ENCODE measurements around the genes KLF16 and ADAT3.

DNA sequence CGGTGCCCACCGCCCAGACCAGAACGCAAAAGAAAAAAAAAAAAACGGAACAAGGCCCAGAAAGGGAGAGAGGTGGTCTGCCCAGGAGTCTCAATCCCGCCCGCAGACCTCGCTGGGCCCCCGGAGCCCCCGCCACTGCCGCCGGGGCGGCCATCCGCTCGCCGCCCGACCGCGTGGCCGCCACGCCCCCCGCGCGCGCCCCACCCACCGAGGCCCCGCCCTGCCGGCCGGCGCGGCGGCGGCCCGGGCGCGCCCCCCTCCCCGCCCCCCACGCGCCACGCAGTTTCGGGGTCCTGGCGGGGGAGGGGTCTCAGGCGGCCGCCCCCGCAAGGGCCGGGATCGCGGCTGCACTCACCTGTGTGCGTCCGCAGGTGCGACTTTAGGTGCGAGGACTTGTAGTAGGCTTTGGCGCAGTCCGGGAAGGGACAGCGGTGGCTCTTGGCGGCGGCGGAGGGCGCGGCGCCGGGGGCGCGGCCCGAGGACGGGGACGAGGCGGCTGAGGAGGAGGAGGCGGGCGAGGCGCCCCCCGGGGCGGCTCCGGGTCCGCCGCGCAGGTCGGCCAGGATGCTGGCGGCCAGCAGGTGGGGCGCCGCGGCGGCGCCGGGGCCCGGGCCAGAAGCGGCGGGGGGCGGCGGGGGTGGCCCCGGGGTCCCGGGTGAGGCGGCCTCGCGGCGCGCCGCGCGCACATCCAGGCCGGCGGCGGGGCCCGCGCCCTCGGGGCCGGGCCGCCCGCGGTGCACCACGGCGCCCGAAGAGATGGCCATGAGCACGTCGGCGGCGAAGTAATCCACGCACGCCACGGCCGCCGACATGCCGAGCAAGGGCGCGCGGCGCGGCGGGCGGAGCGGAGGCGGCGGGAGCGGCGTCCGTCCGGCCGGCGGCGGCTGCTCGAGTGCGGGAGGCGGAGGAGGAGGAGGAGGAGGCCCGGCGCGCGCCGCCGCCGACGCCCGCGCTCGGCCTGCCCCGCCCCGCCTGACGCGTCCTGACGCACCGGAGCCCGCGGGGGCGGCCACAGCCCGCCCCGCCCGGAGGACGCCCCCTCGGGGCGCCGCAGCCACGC, at the start of gene KLF16:
Gene KLF16 (minus strand): TSS at position 894 of the 1,060 bp plus-strand sequence.
- PRO-cap, result bidirectional peak, plus-strand start at position 453 of the sequence, minus-strand start at position 175 of the sequence; bidirectional peak, plus-strand start outside the sequence, minus-strand start at position 890 of the sequence

GRCh38 chr19:1904349-1905016, 716 bp upstream of the ADAT3 start:
- PRO-cap, result unidirectional peak, minus-strand start at chr19:1904562; unidirectional peak, minus-strand start at chr19:1904606

DNA sequence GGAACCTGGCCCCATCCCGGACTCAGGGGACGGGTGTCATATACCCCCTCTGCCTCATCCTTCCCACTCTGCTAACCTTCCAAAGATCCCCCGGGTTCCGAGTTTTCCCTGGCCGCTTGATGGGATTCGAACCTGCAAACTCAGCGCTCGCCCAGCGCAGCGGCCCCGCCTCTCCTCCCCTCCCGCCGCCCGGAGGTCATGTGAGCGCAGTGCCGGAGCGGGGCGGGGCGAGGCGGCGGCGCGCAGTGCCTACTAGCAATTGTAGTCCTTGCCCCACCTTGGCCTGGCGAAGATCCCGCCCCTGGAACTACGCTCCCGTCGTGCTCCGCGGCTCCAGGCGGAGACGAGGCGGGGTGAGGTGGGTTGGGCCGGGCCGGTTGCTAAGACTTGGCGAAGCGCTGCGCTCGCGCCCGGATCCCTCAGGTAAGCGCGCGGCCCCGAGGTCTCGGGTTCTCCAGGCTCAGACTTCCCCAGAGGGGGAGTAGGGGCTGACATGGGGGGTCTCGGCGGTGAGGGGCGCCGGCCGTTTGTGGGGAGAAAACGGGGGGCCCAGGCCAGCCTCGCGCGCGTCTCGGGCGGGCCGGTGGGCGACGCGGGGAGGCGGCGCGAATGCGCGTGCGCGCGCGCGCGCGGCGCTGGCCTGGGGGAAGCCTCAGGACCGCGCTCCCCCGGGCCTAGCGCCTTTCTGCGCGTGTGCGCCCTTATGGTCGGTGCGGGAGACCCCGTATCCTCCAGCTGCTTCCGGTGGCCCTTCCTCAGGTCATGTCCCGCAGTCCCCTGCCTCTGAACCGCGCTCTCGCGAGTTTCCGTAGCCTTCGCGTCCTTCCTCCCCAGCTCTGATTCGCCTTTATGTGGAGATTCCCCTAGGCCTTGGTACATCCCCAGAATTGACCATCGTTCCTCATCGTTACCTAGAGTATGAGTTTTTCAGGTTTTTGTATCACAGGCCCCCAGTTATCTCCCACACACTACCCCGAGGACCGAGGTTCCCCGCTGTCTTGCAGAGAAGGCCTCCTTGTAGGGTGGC, at the start of gene ADAT3:
Gene ADAT3 (plus strand): TSS at position 383 of the 1,027 bp plus-strand sequence.
- PRO-cap, result bidirectional peak, plus-strand start at position 413 of the sequence, minus-strand start at position 176 of the sequence; bidirectional peak, plus-strand start at position 734 of the sequence, minus-strand start at position 573 of the sequence

- PRO-cap, result no peak
Measured at GRCh38 chr19:1957381-1958019, 16.5 kb downstream of the CSNK1G2 start.

- PRO-cap, result no peak
Measured at GRCh38 chr19:1992808-1993389, 22.6 kb downstream of the BTBD2 start.

DNA sequence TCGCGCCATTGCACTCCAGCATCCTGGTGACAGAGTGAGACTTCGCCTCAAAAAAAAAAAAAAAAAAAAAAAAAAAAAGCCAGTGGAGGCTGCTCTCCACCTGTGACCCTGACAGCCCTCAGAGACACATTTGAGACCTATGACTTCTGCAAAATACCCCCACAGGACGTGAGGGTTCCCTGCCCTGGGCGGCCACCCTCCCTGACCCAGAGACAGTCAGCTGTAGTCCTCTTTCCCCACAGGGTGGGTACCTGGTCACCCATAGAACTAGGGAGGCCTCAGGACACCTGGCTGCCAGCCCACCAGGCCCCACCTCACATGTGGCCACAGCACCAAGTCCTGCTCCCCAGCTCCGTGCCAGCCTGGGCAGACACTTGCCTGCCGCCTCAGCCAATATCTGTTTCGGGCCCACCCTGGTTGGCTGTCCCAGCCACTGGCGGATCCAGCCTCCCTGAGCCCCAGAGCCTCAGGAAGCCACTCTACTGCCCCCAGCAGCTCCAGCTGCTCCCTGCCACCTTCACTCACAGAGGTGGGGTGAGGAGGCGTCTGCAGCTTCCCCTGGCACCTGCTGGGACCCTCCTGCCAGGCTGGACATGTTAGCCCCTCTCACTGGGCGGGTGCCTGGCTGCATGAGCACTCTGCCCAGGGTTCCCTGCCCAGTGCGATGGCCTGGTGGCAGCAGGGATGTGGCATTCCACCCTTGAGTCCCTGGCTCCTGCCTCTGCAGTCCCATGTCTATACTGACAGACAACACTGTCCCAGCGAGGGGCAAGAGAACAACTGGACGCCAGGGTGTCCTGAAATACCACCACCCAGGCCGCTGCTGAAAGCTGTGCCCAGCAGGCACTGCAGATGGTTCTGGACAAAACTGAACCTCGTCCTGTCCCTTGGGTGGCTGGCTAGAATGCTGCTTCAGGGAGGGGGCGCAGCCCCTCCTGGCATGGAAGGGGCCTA, 6.8 kb downstream of the MKNK2 start:
- PRO-cap, result no peak

GRCh38 chr19:2075115-2075511, 21.0 kb downstream of the MOB3A start:
- PRO-cap, result no peak

- PRO-cap, result bidirectional peak, plus-strand start at chr19:2083699, minus-strand start at chr19:2083579
Measured at GRCh38 chr19:2083253-2083830, 12.8 kb downstream of the MOB3A start.

GRCh38 chr19:2097962-2098425, 1.3 kb downstream of the IZUMO4 start:
- PRO-cap, result no peak

DNA sequence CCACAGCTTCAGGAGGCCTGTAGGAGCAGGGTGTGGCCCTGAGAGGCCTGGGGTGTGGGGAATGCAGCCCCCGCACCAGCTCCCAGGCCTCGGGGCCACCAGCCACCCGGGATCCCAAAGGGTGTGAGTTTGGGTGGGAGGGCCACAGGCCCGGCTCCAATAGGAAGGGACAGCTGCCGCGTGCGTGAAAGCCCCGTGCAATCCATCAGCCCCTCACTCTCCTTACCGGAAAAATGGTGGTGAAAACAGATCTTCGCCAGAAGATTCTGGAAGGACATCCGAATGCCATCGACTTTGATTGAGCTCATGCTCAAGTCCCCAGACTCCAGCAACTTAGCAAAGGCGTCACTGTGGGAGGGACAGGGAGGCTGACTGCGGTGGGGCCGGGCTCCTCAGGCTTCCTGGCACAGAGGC, 12.2 kb downstream of the IZUMO4 start:
- PRO-cap, result no peak

DNA sequence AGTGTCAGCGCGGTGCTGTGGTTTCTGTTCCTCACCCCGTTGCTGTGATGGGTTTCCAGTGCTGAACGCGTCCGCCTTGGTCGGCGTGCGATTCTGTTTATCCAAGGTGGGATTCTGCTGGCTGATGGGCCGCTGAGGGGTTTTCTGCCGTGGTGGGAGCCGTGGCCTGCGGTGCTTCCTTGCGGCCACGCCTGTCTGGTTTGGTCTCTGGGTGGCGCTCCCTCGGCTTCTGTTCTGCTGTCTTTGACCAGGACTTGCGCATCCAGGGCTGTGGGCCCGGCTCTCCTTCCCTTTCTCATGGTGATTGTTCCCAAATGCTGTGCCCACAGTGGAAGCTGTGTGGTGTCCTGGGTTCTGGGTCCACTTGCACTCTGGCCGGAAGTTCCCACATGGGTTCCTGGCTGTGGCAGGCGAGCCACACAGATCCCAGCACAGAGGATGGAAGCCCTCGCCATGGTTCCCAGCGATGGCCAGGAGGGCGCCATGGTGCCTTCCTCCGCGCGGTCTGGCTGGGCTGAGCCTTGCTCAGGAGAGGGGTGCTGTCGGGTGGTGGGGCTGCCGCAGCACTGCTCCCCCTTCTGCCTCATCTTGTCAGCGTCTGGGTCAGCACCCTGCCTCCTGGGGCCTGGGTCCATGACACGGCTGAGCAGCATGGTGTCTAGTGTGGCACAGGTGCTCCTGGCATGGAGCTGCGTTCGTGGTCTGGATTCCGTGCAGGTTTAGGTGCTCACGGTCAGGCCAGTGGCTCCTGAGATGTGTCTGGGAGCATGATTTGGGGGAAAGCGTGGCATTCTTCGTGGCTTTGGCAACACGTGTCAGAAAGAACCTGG, 33.4 kb downstream of the DOT1L start:
- PRO-cap, result no peak

DNA sequence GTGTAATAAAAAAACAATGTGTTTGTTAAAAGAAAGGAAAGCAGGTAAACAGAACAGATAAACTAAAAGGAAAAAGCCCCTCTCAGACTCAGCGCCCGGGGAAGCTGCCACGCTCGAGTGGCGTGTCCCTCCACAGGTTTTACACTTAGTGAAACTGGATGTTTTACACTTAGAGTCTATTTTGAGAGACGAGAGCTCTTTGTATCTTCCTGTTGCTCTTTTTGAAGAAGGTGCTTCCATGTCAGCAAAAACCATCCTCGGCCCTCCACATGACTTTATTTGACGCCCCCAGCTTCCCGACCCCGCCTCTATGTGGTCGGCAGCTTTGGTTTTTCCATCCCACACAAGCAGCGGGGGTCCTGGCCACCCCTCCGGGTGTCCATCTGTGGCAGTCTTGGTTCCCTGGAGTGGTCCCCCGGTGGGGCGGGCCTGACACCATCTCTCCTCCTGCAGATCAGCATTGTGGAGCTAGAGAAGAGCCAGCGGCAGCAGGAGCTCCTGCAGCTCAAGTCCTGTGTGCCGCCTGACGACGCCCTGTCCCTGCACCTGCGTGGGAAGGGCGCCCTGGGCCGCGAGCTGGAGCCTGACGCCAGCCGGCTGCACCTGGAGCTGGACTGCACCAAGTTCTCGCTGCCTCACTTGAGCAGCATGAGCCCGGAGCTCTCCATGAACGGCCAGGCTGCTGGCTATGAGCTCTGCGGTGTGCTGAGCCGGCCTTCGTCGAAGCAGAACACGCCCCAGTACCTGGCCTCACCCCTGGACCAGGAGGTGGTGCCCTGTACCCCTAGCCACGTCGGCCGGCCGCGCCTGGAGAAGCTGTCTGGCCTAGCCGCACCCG, 20.1 kb downstream of the PLEKHJ1 start:
- PRO-cap, result no peak

- PRO-cap, result bidirectional peak, plus-strand start at chr19:2232342, minus-strand start at chr19:2232137
Measured at GRCh38 chr19:2232174-2233022, 3.7 kb downstream of the PLEKHJ1 start.

DNA sequence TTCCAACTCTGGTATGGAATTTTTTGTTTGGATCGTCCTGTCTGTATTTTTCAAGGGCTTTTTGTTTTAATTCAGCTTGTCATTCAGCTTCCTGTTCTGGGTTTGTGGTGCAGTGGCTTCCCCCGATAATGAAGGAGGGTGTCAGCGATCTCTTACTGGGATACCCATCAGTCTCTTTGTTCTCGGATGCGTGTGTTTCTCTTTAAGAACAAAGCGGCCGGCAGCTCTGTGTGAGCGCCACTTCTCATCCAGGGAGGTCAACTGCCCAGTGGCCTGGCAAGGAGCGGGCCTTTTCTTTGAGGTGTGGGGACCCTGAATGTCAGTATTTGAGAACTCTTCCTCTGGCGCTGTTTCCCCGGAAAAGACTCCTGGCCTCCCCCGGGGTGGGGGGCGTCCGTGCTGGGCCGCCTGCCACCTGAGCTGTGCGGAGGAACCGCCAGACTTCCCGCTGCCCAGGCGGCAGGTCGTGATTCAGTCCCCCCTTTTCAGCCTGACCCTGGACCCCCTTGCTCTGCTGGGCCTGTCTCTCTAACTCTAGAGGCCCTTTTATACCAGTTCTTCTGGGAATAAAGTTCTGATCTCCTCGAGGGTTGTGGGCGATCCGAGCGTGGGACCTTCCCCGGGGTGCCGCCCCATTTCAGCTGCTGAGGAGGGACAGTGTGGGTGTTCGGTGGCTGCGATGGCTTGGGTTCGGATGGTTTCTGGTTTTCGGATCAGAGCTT, 3.3 kb downstream of the SF3A2 start:
- PRO-cap, result no peak

DNA sequence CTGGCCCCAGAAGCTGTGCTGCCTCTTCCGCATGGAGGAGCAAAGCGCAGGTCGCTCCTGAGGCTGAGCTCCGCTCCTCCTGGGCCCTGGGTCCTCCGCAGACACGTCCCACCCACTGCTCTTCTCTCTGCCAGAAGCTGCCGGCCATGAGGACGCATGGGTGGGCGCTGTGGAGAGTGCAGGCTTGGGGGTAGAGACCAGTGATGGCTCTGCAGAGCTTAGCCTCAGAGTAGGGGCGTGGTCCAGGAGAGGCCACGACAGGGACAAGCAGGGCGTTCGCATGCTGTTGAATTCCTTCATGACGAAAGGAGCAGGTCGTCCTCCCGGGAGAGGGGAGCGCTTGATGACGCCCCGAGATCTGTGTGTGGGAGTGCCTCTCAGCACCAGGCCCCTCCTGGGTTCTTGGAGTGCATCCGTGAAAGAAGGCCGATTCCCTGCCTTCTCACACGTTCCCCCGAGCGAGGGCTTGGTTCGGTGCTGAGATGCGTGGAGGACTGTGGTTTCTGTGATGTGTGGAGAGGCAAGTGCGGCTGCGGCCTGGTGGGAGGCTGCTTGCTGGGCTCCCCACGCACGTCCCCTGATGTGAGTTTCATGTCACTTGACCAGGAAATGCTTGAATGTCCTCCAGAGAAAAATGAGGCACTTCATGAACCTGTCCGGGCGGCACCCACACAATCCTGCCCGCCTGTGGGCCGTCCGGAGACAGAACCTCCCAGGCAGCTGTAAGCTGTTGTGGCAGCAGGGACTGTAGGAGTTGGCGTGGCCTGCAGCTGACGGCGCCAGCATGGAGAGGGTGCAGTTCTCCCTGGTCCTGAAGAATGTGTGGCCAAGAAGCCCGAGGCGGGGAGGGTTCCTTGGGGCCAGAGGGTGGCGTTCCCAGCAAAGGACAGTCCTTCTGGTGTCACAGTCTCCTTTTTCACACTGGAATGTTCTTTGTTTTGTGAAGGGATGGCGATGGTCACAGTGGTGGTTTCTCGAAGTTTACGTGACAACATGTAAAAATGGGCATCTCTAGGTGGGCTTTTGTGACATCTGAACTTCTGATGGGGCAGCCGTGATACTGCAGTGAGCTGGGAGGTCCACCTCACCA, 4.6 kb downstream of the SF3A2 start:
- PRO-cap, result no peak

GRCh38 chr19:2249572-2250879, 903 bp downstream of the AMH start:
- PRO-cap, result unidirectional peak, plus-strand start at chr19:2249999

DNA sequence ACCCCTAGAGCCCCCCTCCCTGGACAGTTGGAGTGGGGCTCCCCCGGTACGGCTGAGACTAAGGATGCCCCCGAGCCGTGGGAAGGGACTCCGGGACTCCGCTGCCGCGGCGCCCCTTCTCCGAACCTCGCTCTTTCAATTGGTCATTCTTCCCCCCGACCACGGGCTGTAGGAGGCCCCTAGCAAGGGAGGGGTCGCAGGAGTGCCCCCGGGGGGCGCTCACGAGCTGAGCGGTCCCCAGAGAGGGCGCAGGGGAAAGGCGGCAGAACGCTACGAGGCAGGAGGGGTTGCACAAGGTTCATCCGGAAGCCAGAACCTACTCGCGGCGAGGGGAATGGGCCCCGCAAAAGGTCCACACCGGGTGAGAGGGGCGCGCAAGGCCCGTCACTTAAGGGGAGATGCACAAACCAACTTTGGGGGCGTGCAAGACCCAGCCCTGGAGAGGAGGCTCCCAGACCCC, 3.1 kb downstream of the JSRP1 start:
- PRO-cap, result no peak

GRCh38 chr19:2255478-2256155, 600 bp downstream of the JSRP1 start:
- PRO-cap, result no peak

- PRO-cap, result bidirectional peak, plus-strand start at chr19:2266768, minus-strand start at chr19:2266677
Measured at GRCh38 chr19:2266217-2267294, 10.3 kb upstream of the JSRP1 start.

DNA sequence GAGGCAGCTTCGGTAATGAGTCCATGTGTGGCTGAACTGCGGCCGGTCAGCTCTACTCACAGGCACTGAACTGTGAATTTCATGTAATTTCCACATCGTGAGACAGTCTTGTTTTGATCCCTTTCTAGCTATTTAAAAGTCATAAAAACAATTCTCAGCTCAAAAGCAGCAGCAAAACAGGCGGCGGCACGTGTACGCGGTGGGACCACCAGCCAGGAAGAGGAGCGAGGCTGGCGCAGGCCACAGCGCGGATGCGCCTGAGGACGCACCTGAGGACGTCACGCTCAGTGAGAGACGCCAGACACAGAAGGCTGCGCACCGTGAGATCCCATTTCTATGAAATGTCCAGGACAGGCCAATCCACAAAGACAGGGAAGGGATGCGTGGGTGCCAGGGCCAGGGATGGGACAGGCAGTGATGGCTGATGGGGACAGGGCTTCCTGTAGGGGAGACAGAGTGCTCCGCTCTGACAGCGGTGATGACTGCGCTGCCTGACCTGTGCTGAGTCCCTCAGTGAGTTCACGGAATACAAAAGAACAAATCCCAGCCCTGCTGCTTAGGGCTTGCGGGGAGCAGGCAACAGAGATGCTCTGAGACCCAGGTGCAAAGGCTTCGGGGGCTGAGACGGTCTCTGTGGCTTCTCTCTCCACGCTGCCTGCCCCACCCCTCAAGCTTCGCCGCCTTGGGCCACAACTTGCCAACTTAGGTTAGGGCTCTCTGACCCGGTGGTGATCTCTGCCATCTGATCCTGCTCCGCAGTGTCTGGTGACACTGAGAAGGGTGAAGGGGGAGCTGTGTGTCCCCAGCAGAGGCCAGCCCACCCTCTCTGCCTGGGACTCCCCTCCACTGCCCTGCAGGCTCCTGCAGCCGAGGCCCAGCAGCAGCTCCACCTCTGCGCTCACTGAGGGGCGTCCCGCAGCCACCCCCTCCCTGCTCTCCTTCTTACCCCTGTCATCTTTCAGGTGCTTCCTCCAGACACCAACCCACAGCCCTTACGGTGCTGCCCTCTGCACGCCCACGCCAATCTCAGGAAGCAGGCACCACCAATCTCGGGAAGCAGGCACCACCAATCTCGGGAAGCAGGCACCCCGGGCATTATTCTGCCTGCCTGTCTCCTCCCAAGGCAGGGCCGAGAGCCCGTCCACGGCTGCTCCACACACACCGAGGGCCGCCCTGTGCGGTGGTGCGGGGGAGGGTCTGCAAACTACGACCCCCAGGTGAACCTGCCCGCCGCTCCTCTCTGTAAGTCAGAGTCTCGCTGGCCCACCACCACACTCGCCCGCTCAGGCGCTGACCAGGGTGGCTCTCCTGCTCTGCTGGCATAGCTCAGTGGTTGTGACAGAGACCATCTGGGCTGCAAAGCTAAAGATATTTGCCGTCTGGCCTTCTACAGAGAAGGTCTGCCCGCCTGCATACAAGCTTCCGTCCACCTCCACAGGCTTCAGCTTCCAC, 3.4 kb downstream of the LSM7 start:
- PRO-cap, result no peak